NCI-H460 (cell line): Measurements from ENCODE around the gene GBP3.

DNA sequence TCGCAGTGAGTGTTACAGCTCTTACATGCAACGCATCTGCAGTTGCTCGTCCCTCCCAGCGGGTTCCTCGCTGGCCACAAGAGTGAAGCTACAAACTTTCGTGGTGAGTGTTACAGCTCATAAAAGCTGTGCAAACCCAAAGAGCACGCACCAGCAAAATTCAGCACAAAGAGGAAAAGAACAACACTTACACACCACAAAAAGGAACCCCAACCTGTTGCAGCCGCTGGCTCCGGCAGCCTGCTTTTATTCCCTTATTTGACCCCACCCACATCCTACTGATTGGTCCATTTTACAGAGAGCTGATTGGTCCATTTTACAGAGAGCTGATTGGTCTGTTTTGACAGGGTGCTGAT is 23.6 kb upstream of the CLCA4 start:
RAMPAGE:
- cytosol, long total RNA = no peak
- long total RNA = no peak
- nucleus, long total RNA = no peak

DNA sequence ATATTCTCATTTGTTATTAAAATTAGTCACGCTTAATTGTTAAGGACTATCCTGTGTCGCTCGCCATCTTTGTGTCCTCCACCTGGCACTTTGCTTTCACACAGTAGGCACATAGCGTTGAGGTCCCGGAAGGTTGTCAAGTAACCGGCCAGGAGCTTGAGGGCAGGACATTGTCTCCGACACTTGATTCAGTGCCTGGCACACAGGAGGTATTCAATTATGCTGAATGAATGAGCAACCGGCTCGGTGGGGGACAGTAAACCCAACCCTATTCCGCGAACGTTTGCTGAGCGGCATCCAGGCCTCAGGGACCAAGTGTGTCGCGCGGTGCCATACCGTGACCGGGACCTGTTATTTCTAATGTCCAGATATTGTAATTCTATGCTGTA is 428 bp upstream of the SH3GLB1 start:
RAMPAGE:
- cytosol, long total RNA = no peak
- long total RNA = no peak
- nucleus, long total RNA = no peak

GRCh38 chr1:86735738-86736197 is 31.4 kb downstream of the SH3GLB1 start:
RAMPAGE:
- cytosol, long total RNA = no peak
- long total RNA = no peak
- nucleus, long total RNA = no peak

RAMPAGE:
- cytosol, long total RNA = no peak
- long total RNA = no peak
- nucleus, long total RNA = no peak
Observed at GRCh38 chr1:87121818-87122173, 206.9 kb upstream of the LMO4 start.

RAMPAGE:
- cytosol, long total RNA = no peak
- long total RNA = no peak
- nucleus, long total RNA = no peak
Observed at GRCh38 chr1:87329576-87329793, 805 bp downstream of the LMO4 start.

DNA sequence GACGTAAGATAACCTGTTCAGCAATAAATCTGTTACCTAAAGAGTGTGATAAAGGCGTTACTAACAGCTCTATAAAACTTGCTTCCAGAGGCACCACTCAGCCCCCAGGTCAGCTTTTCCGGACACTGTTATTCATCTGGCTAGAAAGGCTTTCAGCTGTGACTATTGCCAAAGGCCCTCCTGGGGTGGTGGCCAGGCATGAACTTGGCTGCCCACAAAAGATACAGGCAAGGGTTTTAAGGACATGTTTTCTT is 639.4 kb downstream of the LMO4 start:
RAMPAGE:
- cytosol, long total RNA = no peak
- long total RNA = no peak
- nucleus, long total RNA = no peak

DNA sequence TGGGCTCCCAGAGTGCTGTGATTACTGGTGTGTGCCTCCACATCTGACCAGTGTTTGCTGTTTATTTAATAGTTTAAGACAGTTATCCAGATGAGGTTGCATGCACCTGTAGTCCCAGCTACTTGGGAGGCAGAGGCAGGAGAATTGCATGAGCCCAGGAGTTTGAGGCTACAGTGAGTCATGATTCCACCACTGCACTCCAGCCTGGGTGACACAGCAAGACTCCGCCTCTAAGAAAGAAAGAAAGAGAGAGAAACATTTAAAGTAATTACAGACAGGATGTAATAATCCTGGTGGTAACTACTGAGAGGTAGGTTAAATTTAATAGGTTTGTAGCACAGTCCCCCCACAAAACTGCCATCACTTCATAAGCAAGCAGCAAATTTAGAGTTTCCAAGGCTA is 89.5 kb downstream of the PKN2 start:
RAMPAGE:
- cytosol, long total RNA = no peak
- long total RNA = no peak
- nucleus, long total RNA = no peak

GRCh38 chr1:88890364-88890693 is 1.0 kb downstream of the GTF2B start:
RAMPAGE:
- cytosol, long total RNA = no peak
- long total RNA = no peak
- nucleus, long total RNA = no peak

RAMPAGE:
- cytosol, long total RNA = no peak
- long total RNA = no peak
- nucleus, long total RNA = no peak
Observed at GRCh38 chr1:89011531-89012174, 11.0 kb downstream of the GBP3 start.

GRCh38 chr1:89022127-89023071 is at the start of gene GBP3:
GBP3 (minus strand) TSS chr1:89022866.
RAMPAGE:
- cytosol, long total RNA = no peak
- long total RNA = no peak
- nucleus, long total RNA = no peak

DNA sequence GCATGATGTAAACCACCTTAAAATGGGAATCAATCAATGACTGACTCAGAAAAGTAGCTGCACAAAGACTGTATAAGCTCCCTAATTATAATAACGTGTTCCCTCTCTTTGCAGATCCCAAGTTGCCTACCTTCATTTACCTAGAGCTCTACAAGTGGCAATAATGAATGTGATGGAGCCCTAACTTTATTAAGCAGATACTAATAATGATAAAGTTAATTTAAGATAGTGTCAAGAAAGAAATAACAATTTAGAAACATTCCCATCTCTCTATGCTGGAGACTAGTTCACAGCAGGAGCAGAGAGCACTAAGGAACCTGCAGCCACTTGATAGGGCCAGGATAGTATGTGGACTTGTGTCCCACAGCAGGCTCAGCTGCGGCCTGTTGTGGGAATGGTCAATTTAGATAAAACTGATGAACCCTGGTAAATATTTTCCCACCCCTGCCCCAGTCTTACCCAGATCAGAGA is 475 bp downstream of the GBP2 start:
RAMPAGE:
- cytosol, long total RNA = no peak
- long total RNA = no peak
- nucleus, long total RNA = no peak

GRCh38 chr1:89524955-89526017 is 657 bp downstream of the LRRC8B start:
RAMPAGE:
- cytosol, long total RNA = no peak
- long total RNA = no peak
- nucleus, long total RNA = no peak

DNA sequence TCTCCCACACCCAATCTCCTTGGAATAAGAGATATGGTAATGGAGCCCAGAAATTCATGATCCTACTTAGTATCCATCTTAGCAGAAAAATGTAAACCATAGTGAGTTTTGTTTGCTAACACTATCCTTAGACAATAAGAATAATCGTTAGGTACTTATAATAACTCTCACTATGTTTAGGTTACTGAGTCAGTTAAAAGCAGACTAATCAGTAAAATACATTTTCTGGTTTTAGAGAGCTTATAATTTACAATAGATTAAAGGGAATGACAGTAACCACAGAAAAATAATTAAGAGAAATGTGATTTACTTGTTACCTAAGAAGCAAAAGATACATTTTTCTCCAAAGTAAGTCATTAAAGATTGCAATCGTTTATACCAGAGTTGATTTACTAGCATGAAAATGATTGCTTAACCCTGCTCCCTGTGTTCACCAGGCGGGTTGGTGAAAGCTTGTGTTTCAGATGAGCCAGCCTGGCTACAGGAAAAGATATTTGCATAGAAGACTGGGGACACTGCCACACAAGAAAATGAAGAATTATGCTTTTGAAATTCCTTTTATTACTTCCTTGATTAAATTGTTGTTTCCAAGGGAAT is 27.8 kb downstream of the LRRC8B start:
RAMPAGE:
- cytosol, long total RNA = no peak
- long total RNA = no peak
- nucleus, long total RNA = no peak

RAMPAGE:
- cytosol, long total RNA = no peak
- long total RNA = no peak
- nucleus, long total RNA = no peak
Observed at GRCh38 chr1:89574560-89575394, 50.1 kb downstream of the LRRC8B start.

DNA sequence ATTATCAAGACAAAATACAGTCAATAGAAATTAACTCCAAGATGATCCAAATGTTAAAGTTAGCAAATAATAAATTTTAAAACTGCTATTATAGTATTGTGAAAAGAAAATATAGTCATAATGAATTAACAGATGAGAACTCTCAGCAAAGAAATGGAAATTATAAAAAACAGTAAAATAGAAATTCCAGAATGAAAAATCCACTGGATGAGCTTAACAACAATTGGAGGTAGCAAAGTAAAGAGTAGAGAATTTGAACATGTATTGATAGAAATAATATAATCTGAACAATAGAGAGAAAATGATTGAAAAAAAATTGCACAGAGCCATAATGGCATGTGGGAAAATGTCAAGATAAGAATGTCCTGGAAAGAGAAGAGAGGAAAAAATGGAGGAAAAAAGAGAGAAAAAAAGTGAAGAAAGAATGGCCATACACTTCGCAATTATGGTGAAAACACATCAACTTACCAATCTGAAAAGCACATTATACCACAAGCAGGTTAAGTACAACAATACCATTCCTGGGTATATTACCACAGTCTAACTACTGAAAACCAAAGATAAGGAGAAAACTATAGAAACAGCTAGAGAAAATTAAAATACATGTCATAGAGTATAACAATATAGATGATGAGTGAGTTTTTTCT is 12.2 kb downstream of the LRRC8C start:
RAMPAGE:
- cytosol, long total RNA = no peak
- long total RNA = no peak
- nucleus, long total RNA = no peak

GRCh38 chr1:89701986-89702414 is 69.1 kb downstream of the LRRC8C start:
RAMPAGE:
- cytosol, long total RNA = no peak
- long total RNA = no peak
- nucleus, long total RNA = no peak

RAMPAGE:
- cytosol, long total RNA = no peak
- long total RNA = no peak
- nucleus, long total RNA = no peak
Observed at GRCh38 chr1:89833939-89834473, 13.2 kb downstream of the LRRC8D start.

RAMPAGE:
- cytosol, long total RNA = no peak
- long total RNA = no peak
- nucleus, long total RNA = no peak
Observed at GRCh38 chr1:89846512-89846933, 25.7 kb downstream of the LRRC8D start.

RAMPAGE:
- cytosol, long total RNA = no peak
- long total RNA = no peak
- nucleus, long total RNA = no peak
Observed at GRCh38 chr1:90012558-90013359, 17.8 kb downstream of the ZNF326 start.

DNA sequence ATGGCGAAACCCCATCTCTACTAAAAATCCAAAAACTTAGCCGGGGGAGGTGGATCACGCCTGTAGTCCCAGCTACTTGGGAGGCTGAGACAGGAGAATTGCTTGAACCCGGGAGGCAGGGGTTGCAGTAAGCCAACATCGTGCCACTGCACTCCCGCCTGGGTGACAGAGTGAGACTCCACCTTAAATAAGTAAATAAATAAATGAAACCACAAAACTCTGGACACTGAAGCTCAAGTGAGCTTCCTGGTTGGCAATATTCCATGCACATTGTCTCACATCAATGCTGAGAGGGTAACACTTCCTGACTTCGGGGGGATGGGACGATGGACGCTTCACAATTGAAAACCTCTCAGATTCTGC is 69.9 kb upstream of the ZNF644 start:
RAMPAGE:
- cytosol, long total RNA = no peak
- long total RNA = no peak
- nucleus, long total RNA = no peak